Camera-type eye (tissue), 1 donor: ENCODE results near the gene ULK1.

- RAMPAGE, long total RNA, result no peak
Measured at GRCh38 chr12:128813761-128814332, 9.9 kb downstream of the SLC15A4 start.

GRCh38 chr12:129474123-129474416, 429.8 kb downstream of the TMEM132D start:
- RAMPAGE, long total RNA, result no peak

DNA sequence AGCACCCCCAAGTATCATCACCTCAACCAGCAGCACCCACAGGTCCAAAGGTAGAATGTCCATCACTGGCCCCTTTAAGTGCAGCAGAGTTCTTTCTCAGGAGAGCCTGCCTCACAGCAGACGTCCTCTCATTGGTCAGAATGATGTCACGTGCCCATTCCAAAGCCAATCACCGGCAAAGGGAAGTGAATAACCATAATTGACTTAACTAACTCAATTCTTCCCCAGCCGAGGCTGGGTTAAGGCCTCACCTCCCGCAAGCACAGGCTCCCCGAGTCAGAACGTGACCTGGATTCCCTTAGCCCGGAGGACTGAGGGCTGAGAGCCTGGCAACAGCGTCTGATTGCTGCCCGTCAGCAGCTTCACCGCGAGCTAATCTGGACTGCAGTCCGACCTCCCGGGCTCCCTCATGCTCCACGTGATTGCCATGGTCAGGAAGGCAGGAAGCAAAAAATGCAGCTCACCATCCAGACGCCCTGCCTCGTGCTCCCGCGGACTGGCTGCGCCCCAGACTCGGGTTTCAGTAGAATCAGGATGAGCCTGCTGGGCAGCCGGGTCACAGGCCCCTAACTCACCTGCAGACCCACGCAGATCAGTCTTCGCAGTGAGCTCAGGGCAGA, 92.1 kb upstream of the FZD10 start:
- RAMPAGE, long total RNA, result no peak

DNA sequence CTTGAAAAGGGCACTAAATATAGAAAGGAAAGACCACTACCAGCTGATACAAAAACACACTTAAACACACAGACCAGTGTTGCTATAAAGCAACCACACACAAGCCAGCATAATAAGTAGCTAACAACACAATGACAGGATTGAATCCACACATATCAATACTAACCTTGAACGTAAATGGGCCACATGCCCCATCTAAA, 6.0 kb upstream of the RIMBP2 start:
- RAMPAGE, long total RNA, result no peak

- RAMPAGE, long total RNA, result no peak
Measured at GRCh38 chr12:130873523-130874314, 1.9 kb downstream of the RAN start.

DNA sequence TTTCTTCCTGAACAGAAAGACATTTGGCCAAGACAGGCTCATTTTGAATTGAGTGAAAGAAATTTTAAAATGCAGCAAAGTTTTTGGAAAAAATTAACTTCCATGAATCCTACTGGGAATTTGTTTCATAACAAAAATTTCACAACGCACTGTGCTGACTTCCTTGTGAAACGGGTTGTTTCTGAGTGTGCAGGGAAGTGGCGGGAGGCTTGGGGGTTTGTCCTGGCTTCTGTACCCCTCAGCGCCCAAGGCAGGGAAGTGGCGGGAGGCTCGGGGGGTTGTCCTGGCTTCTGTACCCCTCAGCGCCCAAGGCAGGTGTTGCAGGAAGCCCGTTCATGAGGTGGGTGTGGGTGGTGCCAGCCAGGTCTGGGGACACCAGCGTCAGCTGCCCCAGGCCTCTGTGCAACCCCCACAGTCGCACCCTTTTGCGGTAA, 25.0 kb downstream of the ADGRD1 start:
- RAMPAGE, long total RNA, result no peak

DNA sequence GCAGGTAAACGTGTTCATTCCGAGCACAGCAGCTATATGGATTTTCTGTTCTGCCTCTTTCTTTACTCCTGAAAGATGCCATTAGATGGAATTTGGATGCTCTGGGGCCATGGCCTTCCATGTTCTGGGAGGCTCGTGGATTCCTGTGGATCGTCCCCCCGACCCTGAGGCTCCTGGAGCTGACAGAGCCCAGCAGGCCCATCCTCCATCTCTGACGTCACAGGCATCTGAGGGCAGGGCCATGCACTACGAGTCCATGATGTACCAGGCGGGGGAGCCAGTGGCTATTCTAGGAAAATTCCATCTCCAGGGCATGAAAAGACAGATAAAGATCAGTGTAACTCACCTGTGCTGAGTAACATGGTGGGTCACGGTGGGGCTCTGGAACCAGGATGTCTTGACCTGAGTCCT, 115.2 kb downstream of the ADGRD1 start:
- RAMPAGE, long total RNA, result no peak

GRCh38 chr12:131163979-131164357, 210.3 kb downstream of the ADGRD1 start:
- RAMPAGE, long total RNA, result no peak

DNA sequence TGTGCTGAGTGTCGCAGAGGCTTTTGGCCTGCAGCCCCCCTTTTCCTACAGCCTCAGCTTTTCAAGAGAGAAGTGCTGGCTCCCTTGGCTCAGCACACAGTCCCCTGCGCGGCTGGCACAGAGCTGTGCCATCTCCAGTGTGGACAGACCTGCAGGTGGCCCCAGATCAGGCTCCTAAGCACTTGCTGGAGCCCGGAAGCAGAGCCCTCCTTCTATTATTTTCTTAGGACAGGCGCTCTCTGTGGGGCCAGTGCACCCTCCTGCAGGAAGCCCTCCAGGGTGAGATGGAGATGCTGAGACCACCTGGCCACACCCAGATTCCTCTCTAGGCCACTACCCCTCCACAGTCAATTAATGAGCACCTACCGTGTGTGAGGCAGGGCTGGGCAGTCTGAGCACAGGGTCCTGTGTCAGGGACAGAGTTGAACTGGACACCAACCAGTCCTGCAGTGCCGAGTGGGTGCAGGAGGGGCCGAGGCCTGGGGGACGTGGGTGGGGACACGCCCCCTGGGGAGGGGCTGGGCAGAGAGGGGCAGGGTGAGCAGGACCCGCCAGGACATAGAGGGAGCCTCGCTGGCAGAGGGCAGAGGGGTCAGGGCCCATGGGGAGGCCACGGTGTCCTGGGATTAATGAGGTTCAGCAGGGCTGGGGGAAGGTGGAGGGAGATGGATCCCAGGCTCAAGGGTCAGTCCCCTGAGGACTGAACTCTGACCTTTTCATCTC, 267.8 kb downstream of the ADGRD1 start:
- RAMPAGE, long total RNA, result no peak

DNA sequence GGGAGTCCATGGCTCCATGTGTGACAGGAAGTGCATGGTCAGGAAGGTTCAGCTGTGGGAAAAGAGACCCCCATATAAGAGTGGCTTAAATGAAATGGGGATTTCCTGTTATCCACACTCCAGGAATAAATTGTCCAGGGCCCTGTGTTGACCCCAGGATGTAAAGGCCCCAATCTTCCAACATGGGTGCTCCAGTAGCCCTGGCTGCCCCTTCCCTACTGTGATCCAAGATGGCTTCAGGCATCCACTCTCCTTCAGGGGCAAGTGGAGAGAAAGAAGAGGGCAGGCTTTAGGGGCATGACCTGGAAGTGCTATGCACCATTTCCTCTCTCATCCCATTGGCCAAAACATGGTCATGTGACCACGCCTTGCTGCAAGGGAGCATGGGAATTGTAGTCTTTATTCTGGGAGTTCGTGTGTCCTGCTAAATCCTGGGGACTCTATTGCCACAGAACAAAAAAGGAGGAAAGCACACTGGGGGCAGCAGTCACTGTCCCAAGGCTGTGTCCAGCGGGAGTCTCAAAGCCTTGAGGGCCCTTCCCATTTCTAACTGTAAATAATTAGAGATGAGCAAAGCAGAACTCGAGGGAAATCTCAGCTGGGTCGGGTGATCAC, 289.2 kb downstream of the ADGRD1 start:
- RAMPAGE, long total RNA, result no peak

DNA sequence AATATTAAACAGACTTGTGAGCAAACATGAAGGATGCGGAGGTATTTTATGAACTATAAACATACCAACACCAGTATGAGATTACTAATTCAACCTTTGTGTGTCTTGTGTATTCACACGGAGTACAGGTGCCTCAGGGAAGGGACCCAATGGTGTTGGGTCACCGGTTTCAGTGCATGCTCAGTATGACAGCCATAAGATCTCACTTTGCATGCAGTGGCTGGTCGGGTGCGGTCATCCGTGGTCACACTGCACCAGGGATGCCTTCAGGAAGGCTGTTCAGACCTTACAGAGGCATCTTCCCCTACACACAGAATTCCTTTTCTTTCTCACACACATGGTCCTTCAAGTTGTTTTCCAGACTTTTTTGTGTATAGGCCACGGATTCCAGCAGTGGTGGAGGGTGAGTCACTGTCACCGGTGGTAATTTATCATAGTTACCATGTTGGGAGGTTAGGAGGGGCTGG, 103.0 kb upstream of the SFSWAP start:
- RAMPAGE, long total RNA, result no peak

GRCh38 chr12:131621874-131622740, 88.8 kb upstream of the SFSWAP start:
- RAMPAGE, long total RNA, result no peak

DNA sequence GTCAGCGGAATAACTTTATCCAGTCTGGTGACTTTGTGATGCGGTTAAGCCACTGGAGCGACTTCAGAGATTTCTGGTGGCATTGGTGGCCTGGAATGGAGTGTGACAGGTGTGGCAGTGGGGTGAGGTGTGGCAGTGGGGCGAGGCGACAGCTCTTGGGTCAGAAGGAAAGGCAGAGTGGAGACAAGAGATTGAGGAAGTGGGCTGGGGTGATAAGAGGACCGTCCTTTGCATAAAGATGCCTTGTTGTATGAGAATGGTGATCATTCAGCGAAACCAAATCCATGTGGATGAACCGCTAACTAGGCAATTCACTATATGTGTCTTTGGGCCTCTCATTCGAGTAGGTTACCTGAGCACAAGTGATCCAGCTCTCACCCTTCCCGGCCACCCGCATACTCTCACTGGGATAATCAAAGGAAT, 46.6 kb downstream of the SFSWAP start:
- RAMPAGE, long total RNA, result no peak

DNA sequence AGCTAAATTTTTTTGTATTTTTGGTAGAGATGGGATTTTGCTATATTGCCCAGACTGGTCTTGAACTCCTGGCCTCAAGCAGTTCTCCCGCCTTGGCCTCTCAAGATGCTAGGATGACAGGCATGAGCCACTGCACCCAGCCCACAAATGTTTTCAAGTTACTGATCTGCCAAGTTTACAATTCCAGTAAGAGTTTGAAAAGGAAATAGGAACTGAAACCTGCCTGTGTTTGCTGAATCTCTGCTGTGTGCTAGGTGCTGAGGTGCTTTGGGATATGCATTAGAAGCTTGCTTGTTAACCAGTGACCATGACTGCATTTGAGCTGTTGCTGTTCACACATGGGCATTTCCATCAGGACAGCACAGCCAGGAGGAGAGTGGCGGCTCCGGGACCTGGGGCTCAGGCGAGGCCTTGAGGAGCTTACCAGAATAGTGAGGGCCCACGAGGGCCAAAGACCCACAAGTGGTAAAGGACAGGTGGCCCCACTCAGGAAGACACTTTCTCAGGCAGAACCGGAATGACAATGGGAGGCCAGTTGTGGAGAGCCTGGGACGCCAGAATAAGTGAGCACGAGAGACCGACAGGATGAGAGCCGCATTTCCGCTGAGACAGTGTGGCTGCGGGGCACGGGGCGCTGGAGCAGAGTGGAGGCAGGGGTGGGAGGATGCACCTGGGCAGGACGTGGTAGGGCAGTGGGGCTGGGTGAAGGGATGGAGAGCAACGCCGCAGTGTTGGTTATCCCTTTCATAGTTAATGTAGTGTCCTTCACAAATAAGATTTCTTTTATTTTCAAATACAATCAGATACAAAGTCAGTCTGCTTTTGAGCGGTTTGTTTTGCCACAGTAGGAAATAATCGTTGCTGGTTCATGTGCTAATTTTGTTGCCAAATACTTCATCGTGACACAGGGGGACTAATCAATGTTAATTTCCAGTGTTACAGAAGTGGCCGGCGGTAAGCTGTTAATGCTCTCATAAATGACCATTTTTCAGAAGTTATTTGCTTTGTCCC, 54.4 kb upstream of the MMP17 start:
- RAMPAGE, long total RNA, result no peak

- RAMPAGE, long total RNA, result no peak
Measured at GRCh38 chr12:131828485-131829006, 353 bp downstream of the MMP17 start.

DNA sequence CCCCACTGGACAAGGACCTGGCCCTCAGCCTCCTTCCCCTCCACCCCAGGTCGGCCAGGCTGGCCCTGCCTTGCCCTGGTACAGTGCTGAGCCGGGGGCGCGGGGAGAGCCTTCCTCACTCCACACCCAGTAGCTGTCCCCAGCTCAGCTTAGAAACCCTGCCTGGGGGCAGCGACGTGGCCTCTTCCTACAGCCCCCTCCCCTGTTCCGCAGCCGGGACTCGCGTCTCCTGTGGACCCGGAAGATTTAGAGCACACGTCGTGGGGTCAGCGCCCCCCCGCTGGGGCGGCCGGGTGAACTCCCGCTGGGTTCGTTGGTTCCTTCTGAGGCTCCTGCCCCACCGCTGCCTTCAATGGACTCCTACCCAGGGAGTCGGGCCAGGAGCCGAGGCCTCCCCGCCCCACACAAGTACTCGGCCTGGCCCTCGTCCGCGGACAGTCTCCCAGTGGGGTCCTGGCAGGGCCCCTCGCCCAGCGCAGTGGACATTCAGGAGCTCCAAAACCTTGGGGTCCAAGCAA, 1.1 kb downstream of the MMP17 start:
- RAMPAGE, long total RNA, result no peak

- RAMPAGE, long total RNA, result no peak
Measured at GRCh38 chr12:131831540-131832140, 3.4 kb downstream of the MMP17 start.

DNA sequence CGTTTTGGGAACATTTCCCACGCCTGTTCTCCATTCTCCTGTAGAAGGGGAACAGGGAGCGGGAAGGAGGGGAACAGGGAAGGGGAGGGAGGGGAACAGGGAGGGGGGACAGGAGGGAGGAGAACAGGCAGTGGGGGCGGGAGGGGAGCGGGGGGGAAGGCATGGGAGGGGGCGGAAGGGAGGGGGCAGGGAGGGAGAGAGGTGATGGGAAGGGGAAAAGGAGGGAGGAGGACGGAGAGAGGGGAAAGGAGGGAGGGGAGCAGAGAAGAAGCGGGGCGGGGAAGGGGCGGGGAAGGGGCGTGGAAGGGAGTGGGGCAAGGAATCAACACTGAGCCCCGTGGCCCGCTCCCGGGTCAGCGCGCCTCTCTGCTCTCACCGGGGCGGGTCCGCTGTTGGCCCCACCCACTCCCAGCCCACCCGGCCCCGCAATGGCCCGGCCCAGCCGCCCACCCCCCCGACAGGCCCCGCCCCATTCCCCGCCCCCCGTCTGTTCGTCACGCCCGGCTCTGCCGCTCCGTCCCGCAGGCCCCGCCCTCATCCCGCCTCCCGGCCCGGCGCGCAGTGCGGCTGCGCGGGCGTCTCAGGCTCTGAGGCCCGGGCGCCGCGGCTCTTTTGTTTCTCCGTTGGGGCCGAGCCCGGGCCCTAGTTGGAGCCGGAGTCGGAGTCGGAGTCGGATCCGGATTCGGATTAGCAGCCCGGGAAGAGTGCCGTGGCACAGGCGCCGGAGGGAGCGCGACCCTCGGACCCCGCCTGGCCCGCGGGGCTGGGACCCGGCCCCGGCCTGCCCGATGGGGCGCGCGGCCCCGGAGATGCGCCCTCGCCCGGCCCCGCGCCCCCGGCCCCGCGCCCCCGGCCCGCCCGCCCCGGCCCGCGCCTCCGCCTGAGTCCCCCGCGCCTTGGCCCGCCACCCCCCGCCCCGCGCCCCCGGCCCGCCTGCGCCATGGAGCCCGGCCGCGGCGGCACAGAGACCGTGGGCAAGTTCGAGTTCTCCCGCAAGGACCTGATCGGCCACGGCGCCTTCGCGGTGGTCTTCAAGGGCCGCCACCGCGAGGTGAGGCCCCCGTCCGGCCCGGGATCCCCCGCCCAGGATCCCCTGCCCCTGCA, at the start of gene ULK1:
TSS of gene ULK1 (plus strand) at position 561 of the 1,104 bp plus-strand sequence.
- RAMPAGE, long total RNA, result no peak

- RAMPAGE, long total RNA, result no peak
Measured at GRCh38 chr12:131896371-131897466, 2.3 kb downstream of the ULK1 start.

GRCh38 chr12:131941371-131941929, 8.3 kb upstream of the EP400 start:
- RAMPAGE, long total RNA, result no peak